ENCODE results near the genes WNT5A and IL17RD.

- PRO-cap = no peak
- RAMPAGE, long total RNA, 2 experiments = no peak in any of the 2 experiments
Observed at GRCh38 chr3:55486751-55487766, at the start of gene WNT5A. WNT5A (minus strand) TSS chr3:55487306.

DNA sequence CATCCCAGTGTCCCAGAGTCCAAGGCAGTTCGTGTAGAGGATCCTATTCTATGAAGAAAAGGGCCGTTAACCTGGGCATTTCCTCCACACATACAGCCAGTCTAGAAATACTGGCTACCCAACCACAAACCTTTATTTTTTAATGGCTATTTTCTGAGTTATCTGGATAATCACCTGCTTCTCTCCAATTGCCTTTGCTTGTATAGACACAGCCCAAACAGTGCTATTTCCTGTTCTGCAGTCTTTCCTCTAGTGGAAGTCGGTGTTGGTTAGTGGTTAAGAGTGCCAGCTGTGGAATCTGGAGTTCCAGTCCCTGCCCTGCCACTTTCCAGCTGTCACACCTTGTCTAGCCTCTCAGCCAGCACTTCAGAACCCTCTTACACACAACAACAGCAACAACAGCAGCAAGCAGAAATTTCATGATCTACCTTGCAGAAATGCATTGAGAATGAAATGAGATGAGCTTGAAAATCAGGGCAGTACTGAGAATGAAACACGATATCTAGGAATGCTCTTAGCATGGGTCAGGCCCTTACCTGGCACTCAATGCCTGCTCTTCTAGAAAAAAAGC lies 3.1 kb upstream of the WNT5A start:
- PRO-cap = no peak
- RAMPAGE, long total RNA, 2 experiments = no peak in any of the 2 experiments

DNA sequence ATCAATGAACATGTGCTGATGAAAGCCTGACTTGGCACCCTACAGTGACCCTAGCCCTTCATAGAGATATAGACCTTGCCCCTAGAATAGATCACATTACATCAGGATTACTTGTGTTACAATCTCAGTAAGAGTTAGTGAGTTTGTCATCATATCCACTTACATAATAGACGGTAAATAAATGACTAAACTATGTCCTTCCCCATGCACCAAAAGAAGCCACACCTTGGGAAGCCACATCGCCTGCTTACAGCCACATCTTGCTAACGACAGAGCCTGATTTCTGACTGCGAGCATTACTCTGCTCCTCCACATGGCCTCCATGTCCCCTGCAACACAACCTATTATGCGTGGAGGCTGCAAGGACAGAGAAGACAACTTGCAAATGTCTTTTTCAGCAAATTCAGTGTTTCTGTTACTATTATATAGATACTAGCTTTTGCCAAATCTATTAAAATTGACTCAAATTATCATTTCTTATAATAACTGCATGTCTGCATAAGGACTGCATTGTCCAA lies 110.7 kb upstream of the WNT5A start:
- PRO-cap = no peak
- RAMPAGE, long total RNA, 2 experiments = no peak in any of the 2 experiments

DNA sequence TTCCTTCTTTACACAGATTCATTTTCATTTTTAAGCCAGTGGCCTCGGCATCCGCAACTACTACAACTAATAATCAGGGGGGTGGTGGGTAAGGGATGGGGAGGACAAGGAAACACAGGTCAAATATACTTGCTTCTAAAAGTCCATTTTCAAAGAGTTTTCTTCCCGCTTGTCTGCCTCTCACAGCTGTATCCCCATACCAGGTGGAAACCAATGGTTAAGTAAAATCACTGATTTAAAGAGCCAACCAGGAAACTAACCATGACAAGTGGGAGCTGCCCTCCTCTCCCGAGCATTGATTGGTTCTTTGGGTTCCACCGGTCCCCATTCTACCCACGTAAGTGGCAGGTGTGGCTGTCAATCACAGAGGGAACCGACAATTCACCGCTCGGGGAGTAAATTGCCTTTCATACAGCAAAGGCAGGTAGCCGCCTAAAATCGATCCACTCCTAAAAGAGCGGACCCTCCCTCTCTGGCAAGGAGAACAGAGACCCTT lies 1.3 kb downstream of the ERC2 start:
- PRO-cap = no peak
- RAMPAGE, long total RNA, 2 experiments = no peak in any of the 2 experiments

DNA sequence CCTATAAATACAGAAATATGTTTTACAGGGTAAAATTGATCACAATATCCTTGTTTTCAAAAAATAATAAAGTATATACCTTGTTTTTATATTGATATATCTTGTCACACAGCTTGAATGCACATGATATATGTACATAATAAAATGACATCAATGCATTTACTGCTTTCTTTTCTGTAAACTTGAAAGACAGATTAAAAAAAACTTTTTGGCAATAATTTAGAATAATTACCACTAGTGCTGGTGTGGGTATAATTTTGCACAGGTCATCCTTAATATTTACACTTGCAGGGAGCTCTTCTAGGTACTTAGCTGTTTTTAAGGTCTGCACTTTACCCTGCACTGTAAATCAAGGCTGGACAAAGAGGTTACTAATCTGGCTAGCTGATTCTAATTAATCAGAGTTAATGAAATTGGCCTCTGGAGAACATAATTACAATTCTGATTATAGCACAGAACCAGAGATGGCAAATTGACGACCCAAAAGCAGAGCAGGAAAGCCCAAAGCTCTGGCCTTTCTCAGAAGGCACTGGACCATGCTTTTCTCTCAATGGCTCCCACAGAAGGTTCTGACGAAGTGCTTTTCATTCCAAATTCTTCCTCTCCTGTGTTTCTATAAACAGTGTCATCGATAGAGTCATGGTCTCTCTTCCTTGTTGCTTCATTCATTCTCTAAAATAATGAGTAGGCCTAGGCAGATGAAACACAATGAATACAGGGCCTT lies 44.8 kb upstream of the TASOR start:
- PRO-cap = no peak
- RAMPAGE, long total RNA, 2 experiments = no peak in any of the 2 experiments

- PRO-cap = no peak
- RAMPAGE, long total RNA, 2 experiments = no peak in any of the 2 experiments
Observed at GRCh38 chr3:56783444-56784217, 18.1 kb downstream of the ARHGEF3 start.

- PRO-cap = no peak
- RAMPAGE, long total RNA, 2 experiments = no peak in any of the 2 experiments
Observed at GRCh38 chr3:56795169-56795582, 6.6 kb downstream of the ARHGEF3 start.

- PRO-cap = no peak
- RAMPAGE, long total RNA, 2 experiments = no peak in any of the 2 experiments
Observed at GRCh38 chr3:56849513-56850160, 47.9 kb upstream of the ARHGEF3 start.

GRCh38 chr3:56976584-56977742 lies 83.5 kb upstream of the SPATA12 start:
- PRO-cap = no peak
- RAMPAGE, long total RNA, 2 experiments = no peak in any of the 2 experiments

DNA sequence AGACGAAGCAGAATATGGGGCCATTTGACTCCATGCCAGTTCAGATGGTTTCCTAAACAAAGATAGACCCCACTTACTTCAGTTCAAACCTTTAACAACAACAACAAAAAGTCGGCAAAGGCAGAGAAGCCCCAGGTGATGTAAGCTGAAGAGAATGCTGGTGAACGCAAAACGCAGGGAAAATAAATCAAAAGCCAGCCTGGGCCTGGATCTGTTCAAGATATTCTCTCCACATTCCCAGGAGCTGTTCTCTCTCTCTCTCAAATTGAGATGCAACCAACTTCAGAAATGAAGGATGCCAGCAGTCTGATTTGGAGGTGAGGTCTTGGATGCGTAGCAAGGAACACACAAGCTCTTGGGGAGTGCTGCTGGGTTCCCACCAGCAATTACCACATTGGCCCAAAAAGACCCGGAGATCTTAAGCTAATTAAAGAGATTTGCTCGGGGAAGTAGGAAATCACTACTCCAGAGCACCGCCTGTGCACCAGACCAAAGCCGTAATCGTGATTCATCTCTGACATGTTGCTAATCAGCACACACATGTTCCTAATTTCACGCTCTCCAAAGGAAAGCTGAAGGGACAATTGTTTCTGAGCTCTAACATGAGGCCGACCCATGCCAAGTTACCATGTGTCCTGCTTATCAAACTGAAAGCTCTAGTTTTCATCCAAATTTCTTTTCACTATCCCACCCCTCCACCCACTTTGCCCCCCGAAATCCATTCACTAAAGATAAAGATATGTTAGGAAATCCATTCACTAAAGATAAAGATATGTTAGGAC lies 37.1 kb downstream of the IL17RD start:
- PRO-cap = no peak
- RAMPAGE, long total RNA, 2 experiments = no peak in any of the 2 experiments

GRCh38 chr3:57164740-57165757 lies at the start of gene IL17RD:
IL17RD (minus strand) TSS chr3:57165353.
- PRO-cap = unidirectional peak, minus-strand start at chr3:57165353
- RAMPAGE, long total RNA, 2 experiments = no peak in any of the 2 experiments

DNA sequence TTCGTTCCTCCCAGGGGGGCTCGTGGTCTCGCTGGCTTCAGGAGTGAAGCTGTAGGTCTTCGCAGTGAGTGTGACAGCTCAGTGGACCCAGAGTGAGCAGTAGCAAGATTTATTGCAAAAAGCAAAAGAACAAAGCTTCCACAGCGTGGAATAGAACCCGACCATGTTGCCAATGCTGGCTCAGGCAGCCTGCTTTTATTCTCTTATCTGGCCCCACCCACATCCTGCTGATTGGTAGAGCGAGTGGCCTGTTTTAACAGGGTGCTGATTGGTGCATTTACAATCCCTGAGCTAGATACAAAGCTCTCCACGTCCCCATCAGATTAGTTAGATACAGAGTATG lies 95.7 kb downstream of the DNAH12 start:
- PRO-cap = no peak
- RAMPAGE, long total RNA, 2 experiments = no peak in any of the 2 experiments

DNA sequence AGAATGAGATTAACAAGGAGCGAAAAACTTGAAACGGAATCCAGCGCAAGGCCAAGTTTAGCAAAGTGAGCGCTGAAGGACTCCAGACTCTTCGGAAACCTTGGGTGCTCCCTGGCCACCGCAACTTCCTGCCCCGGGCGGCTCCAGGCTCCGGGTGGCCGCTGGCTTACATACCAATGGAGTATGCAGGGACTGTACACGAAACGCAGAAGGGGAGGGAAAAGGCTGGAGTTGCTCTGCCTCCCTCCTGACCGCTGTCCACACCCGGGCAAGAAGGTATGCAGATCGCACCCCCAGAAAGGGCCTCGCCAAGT lies 746 bp downstream of the ARF4 start:
- PRO-cap = bidirectional peak, plus-strand start at position 261 of the sequence, minus-strand start at position 158 of the sequence
- RAMPAGE, long total RNA, 2 experiments = no peak in any of the 2 experiments

GRCh38 chr3:57747383-57747633 lies 8.8 kb upstream of the SLMAP start:
- PRO-cap = unidirectional peak, minus-strand start at chr3:57747479
- RAMPAGE, long total RNA, 2 experiments = no peak in any of the 2 experiments

GRCh38 chr3:57956518-57956870 lies 51.7 kb upstream of the FLNB start:
- PRO-cap = no peak
- RAMPAGE, long total RNA, 2 experiments = no peak in any of the 2 experiments

DNA sequence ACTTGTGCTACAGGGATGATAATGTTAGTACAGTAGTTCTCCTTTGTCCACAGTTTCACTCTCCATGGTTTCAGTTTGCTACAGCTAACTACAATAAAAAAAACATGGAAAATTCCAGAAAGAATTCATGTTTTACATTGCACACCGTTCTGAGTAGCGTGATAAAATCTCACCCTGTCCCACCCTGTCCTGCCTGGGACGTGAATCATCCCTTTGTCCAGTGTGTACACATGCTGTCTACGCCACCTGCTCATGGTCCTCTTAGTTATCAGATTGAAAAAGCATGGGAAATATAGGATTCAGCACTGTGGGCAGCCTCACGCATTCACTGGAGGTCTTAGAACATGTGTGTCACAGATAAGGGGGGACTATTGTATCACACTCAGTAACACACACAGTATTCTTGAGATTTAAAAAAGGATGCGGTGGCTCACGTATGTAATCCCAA lies 8.8 kb upstream of the FLNB start:
- PRO-cap = no peak
- RAMPAGE, long total RNA, 2 experiments = no peak in any of the 2 experiments

GRCh38 chr3:58005503-58006104 lies 2.6 kb upstream of the FLNB start:
- PRO-cap = no peak
- RAMPAGE, long total RNA, 2 experiments = no peak in any of the 2 experiments

DNA sequence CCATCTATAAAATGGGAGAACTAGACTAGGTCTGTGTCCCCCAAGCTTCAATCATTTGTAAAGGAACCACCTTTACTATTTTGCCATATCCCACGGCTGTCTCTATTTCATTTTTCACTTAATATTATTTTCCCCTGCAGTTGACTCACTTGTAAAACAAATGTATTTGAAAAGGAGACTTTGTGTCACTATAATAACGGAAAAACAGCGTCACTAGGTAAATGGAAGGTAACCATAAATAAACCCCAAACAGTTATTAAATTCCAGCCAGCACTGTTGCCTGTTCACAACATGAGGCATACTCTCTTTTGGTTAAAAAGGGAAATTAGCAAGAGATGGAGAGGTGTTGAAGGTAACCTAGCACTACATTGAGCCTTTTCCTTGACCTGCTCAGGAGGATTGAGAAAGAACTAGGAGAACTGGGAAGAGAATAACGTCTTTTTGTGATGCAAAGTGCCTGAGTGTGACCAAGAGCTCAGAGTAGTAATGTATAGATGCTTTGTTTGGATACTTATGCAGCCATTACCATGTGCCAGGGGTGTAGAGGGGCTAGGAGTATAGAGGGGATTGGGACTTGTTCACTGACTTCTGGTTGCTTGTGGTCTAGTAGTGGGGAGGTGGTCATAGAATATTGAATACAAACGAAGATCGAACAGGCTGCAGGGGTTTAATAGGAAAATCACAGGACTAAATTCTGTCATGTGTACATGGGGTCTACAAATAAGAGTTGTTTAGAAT lies 19.6 kb downstream of the FLNB start:
- PRO-cap = no peak
- RAMPAGE, long total RNA, 2 experiments = no peak in any of the 2 experiments

DNA sequence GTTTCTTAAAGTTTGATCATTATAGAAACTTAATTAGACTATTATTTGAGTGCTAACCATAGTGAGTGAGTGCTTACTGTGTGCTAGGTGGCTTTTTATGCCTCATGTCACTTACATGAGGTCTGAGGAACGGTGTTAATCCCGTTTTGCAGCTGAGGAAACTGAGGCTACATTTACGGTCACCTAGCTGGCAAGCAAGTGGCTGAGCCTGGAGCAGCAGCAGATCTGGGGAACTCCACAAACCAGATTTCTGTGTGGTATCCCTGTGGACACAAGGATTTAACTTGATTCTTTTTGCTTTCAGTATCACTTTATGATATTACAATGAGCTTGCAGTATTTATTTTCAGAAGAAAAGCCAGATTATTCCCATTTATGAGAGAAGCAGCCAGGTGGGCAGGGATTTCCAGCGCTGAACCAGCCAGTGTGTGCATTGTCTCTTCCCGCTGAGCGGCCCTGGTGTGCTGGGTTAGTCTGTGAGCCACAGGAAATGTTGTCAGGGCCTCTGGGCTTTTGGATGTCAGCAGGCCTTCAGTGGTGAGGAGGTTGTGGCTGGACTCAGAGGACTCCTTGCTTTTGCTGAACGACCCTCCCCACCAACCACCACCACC lies 32.8 kb downstream of the FLNB start:
- PRO-cap = no peak
- RAMPAGE, long total RNA, 2 experiments = no peak in any of the 2 experiments

- PRO-cap = no peak
- RAMPAGE, long total RNA, 2 experiments = no peak in any of the 2 experiments
Observed at GRCh38 chr3:58044721-58045187, 36.5 kb downstream of the FLNB start.